M059J (cell line): ENCODE results near the genes CNPY1, RBM33 and SHH.

GRCh38 chr7:152240541-152241341 lies 195.1 kb downstream of the KMT2C start:
- RAMPAGE, long total RNA, result no peak

- RAMPAGE, long total RNA, result no peak
These were observed 1.5 kb downstream of the KMT2C start for GRCh38 chr7:152434149-152434822.

DNA sequence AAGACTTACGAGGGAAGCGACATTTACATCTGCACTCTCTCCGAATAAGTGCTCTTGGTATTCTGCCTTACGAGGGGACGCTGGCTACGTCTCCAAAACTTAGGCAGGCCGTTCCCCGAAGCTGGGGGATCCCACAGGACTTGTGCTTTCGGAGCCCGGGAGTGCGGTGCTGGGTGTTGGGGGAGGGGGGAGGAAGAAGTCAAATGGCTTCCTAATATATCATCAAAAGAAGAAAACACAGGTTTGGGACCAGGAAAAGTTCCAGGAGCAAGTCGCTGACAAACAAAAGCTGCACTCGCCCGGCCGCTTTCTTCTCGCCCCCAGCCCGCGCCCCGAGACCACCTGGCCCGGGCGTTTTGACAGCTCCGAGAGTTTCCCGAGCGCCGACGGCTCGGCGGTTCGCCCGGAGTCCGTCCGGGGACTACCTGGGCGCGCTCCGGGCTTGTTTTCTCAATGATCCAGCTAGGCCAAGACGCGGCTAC lies 925 bp downstream of the KMT2C start:
- RAMPAGE, long total RNA, result no peak

DNA sequence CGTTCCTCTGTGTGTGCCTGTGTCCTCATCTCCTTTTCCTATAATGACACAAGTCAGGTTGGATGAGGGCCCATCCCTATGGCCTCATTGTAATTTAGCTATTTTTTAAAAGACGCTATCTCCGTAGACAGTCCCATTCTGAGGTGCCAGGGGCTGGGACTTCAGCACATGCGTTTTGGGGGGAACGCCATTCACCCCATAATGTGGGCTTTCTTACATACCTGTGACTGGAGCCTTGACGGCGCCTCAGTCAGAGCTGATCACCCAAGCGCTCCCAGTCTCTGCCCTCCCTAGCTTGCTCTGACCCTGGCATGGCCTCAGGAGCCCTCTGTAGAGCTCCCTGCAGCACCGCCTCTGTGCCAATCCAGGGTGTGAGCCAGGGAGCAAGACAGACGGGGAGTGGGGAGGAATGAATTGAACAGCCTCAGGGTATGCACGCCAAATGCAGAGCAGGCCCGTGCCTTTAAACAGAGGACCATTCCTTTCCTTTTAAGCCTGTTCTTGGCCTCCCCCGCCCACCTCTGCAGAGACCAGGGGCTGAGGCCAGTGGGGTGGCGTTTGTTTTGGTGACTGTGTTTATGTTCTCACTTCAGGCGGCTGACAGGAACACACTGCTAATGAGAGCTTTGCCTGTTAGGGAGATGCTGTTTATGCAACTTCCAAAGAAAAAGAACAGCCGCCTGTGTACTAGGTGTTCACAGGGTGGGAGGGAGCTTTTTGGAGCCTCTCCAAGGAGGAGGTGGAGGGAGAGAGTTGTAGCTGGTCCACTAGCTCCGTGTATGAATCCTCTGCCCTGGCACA lies 528.2 kb upstream of the DPP6 start:
- RAMPAGE, long total RNA, result no peak

DNA sequence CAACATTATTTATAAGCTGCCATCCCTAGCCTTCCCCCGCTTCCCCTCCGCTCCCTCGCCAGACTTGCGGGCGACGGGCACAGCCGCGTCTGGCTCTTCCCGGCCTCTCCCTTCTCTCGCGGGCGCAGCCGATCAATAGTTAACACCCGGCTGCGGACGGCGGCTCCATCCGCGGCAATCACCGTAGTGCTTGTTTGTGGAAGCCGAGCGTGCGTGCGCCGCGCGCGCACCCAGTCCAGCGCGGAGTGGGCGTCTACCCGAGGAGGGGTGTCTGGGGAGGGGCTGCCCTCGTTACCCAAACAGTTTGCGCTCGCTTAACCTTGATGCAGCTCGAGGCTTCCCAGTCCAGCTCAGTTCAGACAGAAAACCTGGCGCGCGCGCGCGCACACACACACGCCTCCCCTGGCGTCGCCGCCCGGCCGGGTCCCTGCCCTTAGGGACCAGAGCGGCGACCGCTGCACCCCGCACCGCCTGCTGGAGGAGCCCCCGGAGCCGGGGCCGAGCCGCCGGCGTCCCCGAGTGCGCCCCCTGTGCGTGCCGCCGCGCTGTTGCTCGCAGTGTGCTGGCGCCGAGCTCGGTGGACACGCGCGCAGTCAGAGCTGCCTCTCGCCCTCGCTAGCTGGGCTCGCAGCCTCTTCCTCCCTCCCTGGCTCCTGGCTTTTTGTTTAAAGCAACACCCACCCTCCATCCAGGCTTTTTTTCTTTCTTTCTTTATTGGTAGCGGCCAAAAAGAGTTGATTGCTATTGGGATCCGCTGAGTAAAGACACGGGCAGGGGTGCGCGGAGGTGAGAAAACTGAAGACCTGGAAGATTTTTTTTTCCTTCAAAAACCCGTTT lies 165.2 kb upstream of the DPP6 start:
- RAMPAGE, long total RNA, result no peak

DNA sequence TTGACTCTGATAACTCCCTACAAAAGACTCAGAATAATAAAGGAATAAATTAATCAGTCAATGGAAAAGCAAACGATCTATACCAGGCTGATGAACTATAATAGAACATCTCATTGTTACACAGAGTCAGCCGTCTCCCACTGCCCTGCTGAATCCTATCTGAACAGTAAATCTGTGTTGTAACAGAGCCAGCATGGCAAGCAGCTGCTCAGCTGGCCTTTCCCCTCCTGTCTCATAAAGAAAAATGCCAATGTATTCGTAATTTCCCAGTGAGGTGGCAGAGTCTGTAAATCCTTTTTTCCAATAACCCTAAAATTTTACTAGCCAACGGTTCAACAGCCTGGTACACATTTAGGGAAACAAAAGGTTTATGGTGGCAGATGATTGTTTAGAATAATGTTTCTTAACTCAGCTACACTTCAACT lies 318.0 kb downstream of the PAXIP1 start:
- RAMPAGE, long total RNA, result no peak

GRCh38 chr7:155213764-155214312 lies 83.8 kb upstream of the INSIG1 start:
- RAMPAGE, long total RNA, result no peak

GRCh38 chr7:155214313-155215327 lies 83.1 kb upstream of the INSIG1 start:
- RAMPAGE, long total RNA, result no peak

DNA sequence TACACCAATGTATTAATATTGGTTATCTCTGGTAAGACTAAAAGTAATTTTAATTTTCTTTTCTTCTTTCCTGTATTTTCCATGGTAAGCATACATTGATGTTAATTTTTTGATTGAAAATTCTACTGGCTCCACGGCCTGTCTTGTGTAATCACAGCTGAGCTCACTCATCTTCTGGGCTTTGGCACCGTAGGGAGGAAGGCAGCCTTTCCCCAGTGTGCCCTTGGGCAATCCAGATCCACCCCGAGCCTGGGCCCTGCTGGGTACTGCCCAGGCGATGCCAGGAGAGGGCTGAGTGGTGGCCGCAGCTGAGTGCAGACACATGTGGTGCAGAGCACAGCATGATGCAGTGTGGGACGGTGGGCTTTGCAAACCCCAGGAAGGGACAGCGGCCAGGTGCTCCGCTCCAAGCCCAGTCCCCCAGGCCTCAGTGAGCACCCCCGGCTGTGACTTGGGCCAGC lies 77.8 kb upstream of the INSIG1 start:
- RAMPAGE, long total RNA, result no peak

DNA sequence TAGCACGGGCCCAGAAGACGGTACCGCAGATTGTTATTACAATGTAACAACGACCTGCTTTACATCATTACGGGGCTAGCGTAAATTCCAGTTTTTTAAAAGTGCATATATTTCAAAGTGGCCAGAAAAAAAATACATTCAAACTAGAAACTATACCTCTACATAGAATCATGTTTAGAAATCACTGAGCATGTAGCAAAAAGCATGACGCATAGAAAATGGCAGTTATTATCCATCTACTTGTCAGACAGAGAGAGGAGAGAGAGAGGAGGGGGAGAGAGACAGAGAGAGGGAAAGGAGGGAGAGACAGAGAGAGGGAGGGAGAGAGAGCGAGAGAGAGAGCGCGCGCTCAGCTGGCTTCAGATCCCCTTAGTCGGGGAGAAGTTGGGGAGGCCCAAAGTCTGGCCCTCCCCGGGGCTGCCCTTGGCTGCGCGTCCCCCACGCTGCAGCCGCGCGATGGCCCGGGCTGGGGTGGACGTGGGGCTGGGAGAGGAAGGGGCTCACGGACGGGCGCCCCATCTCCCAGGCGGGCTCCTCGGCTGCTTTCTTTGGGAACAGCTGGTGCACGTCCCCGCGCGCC lies 37.1 kb downstream of the CNPY1 start:
- RAMPAGE, long total RNA, result no peak

- RAMPAGE, long total RNA, result no peak
These were observed 36.5 kb downstream of the CNPY1 start for GRCh38 chr7:155509797-155510370.

- RAMPAGE, long total RNA, result no peak
These were observed at the start of gene CNPY1 for GRCh38 chr7:155546426-155546993. CNPY1 (minus strand) TSS chr7:155546559.

DNA sequence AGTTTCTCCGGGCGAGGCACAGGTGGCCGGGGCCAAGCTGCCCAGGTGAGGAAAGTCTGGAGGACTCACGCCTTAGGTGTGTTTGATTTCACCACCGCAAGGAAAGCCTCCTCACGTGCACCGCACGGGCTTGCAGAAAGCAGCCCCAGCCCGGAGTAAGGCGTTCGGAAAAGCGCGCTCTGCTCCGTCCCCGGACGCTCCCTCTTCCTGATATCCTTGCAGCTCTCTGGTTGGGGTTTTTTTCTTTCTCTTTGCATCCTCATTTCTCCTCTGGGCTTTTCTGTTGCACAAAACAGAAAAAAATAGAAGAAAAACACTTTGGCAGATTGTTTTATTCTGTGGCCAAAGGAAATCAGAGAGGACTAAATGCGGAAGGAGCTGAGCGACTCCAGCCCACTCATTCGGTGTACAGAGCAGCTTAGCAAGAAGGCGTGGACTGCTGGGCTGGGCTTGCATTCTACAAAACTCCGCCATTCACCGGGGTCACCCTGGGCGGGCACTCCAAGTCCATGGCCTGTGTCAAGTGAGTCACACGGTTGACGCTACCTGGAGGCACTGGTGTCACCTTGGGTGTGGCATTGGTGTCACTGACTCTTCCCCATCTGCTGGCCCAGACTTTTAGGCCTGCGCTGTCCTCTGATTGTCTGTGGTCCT lies 30.3 kb upstream of the CNPY1 start:
- RAMPAGE, long total RNA, result no peak

GRCh38 chr7:155639903-155640623 lies 4.4 kb upstream of the RBM33 start:
- RAMPAGE, long total RNA, result no peak

GRCh38 chr7:155643864-155644981 lies at the start of gene RBM33:
RBM33 (plus strand) TSS chr7:155644661.
- RAMPAGE, long total RNA, result start-site peak on the plus strand at chr7:155644653-155644661, 58 and 28 reads in 2 replicates

GRCh38 chr7:155649614-155650344 lies 5.3 kb downstream of the RBM33 start:
- RAMPAGE, long total RNA, result no peak

DNA sequence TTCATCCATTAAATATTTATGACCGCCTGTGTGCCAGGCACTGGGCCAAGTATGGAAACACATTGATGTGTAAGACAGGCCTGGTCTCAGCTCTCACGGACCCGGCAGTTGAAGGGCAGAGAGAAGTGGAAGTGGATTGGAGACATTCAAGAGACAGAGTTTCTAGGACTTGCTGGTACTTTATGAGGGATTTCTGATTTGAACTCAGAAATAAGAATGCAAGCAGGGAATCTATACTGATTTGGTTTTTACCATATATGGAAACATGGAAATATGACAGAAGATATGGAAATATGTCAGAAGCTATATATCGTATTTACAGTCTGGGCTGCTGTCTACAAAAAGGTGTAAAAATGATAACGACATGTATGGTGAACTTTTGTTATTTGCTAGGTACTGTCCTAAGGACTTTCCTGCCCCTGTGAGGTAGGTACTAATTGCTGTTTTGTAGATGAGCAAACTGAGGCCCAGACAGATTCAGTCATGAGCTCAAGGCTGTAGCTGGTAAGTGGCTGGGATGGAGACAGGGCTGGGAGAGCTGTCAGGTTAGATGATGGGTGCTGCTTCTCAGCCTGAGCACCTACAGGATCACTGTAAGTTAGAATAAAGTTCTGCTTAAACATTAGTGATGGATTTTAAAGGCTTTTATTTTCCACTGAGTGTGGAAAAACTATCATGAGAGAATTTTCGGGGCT lies 82.0 kb downstream of the SHH start:
- RAMPAGE, long total RNA, result no peak

GRCh38 chr7:155809355-155809596 lies 3.0 kb downstream of the SHH start:
- RAMPAGE, long total RNA, result no peak

- RAMPAGE, long total RNA, result no peak
These were observed at the start of gene SHH for GRCh38 chr7:155811940-155812540. SHH (minus strand) TSS chr7:155812463.

DNA sequence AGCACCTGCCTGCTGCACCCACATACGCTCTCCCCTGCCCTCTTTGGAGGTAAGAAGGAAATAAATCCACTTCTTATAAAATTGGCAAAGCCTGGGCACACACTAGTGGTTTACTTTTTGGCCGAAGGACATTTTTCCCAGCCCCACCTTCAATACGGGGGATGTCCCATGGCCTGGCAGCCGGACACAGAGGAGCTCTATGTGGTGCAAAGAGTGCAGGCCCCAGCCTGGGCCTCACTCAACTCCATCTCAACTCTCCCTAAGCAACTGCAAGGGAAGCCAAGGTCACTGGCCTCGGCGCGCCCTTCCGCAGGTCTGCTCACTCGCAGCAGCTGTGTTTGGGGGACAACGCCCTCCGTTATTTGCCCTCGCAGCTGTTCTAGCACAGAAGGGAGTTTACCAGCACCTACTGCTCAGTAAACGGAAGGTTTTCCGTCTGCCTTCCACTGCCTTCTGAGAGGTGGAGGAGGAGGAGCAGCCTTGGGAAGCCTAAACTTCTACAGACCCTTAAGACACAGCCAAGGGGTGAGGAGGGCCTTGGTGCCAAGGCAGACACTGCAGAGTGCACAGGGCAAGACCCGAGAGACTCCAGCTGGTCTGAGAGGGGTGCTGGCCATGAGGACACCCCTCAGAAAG lies 77.9 kb upstream of the SHH start:
- RAMPAGE, long total RNA, result no peak